RPMI7951 (cell line): ENCODE results near the genes RAP1GDS1 and EIF4E.

- RAMPAGE, long total RNA, result no peak
Observed at GRCh38 chr4:95051322-95051869, 293.6 kb downstream of the BMPR1B start.

DNA sequence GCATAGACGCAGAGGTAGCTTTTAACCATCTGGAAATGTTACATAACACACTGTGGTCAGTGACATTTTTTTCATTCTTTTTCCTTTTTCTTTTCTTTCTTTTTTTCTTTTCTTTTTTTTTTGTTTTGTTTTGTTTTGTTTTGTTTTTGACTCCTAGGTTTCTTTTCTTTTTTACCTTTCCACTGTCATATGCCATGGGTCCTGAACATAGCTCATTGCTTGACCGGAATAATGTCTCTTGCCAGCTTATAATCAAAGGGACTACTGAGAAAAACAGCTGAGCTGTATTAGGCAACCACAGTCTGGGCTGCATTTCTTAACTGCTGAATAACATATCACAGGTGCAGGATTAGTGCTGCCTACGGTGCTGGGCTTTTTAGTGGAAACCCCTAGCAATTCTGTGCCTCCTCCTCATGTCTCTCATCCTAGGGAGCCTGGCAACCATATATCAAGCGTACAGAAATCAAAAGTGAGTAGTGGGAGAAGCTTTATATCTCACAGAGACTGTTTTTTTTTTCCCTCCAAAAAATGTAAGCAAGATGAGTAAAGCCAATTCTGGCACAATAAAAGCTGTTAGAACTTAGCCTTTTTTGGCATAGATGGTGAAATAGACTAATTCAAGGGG, 333.5 kb downstream of the BMPR1B start:
- RAMPAGE, long total RNA, result no peak

DNA sequence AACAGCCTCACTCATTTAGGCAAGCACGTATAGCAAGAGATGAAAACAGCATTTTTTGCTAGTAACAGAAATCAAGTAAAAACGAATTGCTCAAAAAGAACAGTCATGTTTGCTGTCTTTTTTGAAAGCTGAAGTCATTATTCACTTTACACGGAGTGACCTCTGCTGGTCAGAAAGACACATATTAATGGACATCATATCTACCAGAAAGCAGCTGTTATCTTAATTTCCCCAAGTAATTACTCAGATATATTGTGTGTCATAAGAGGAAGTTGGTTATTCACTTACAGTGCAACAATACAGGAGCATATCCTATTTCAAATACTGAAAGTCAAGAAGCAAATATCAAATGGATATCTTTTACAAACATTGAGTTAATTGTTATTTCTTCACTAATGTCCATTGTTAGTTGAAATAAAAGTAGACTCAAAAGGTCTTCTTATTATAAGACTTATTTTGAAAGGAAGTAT, 422.1 kb downstream of the STPG2 start:
- RAMPAGE, long total RNA, result no peak

DNA sequence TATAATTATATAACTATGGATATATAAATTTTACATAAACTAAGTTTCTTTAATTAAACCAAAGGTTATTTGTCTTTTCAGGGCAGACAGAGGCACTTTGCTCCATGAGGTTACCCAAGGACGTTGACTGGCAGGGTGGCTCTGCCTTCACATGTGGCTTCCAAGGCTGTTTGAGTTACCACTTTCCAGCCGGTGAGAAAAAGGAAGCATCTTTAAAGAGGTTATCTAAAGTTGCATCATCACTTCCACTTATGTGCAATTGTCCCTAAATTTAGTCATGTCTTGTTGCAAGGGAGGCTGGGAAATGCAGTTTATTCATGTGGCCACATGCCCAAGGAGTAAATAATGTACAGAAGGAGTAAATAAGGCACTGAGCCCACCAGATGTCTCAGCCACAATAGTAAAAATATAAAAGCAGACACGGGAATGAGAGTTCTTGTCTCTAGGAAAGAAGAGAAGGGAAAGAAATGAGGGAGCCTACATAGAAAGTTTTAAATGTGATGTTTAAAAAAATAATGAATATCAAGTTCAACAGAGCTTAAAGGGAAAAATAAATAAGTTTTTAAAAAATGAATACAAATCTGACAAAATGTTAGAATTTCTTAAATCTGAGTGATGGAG, 28.9 kb upstream of the RAP1GDS1 start:
- RAMPAGE, long total RNA, result no peak

GRCh38 chr4:98261072-98261788, at the start of gene RAP1GDS1:
TSS of gene RAP1GDS1 (plus strand) at chr4:98261384.
- RAMPAGE, long total RNA, result no peak

DNA sequence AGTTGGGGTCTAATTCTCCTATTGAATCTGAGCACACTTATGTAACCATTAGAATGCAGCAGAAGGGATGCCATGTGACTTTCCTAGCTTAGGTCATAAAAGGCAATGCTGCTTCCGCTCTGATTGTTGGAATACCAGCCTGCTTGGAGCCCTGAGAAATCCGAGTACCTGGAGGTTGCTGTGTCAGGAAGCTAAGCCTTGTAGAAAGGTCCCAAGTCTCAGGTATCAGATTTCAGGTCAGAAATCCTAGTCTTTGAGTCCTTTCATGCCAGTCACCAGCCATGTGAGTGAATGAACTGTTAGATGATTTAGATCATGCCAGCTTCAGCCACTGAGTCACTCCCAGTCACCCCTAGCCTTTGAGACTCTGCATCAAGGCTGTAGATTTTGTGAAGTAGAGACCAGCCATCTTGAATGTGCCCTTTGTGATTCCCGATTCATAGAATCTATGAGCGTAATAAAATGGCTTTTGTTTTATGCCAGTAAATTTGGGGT, 23.5 kb downstream of the RAP1GDS1 start:
- RAMPAGE, long total RNA, result no peak

GRCh38 chr4:98398518-98399225, 137.5 kb downstream of the RAP1GDS1 start:
- RAMPAGE, long total RNA, result no peak

GRCh38 chr4:98446399-98447142, 185.4 kb downstream of the RAP1GDS1 start:
- RAMPAGE, long total RNA, result no peak

DNA sequence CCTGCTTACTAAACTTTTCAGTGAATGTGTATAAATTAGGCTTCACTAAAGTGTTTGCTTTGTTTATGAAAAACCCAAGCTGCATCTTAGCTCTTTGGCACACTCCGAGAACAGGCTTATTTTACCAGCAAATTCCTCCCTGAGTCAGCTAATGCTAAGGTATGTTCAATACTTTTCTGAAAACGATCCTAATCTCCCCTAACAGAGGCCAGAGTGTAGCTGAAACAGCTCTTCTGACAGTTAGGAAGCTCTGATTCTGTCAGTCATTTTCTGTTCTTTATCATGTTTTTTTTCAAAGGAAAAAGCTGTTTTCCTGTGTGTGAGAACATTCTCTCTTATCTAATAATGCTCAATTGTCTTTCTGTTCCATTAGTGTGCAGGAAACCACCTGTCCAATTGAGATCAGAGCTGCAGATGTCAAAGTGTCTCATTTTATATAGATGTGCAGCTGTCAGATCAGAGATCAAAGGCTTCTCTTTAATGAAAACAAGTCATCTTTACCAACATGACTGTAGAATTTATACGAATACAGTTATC, 30.4 kb upstream of the TSPAN5 start:
- RAMPAGE, long total RNA, result no peak

- RAMPAGE, long total RNA, result start-site peak on the minus strand at chr4:98929117-98929137, 136 and 129 reads in 2 replicates
Observed at GRCh38 chr4:98928973-98929840, at the start of gene EIF4E. TSS of gene EIF4E (minus strand) at chr4:98929133.

DNA sequence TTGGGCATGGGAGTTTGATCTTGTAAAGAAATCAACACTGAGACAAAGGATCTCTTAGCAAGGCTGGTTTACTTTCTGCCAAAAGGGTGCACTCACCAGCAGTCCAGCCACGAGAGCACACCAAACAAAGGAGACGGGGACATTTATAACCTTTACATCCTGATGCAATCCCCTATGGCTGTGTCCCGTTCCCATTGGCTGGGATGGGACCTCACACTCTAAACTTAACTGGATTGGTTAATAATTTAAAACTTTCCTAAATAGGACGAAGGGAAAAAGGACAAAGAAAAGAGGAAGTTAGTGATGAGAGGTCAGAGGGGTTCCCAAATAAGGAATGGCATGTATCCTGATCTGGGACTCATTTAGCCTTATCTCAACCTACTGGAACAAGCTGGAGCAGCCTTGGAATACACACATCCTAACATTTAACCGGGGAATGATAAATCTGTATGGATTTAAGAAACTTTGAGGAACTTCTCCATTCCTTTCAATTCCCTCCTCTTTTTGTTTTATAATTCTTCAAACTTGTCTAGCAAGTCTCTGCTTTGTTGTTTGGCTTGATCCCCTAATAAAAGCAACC, 18.0 kb downstream of the METAP1 start:
- RAMPAGE, long total RNA, result no peak

DNA sequence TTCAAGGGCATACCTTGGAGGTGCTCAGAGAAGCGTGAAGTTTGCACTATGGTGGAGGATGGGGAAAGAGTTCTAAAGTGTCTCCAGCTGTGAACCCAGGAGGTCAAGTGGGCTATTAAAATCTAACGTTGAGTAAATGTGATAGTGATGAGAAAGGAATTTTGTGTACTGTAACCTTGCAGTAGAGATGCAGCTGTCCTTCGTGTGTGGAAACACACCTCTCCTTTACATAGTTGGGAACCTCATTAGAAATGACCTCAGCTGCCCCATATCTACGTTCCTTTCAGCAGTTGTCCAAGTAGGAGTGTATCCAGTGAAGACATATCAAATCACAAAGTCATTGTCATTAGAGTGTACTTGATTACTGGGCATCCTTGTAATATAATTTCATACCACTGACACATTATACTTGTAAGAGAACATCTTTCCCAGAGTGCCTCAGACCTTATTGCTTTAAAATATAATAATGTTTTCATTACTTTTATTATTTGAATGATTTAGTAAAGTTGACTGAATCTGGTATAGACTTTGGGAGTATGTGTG, 26.4 kb downstream of the ADH5 start:
- RAMPAGE, long total RNA, result no peak

GRCh38 chr4:99572494-99573263, 1.9 kb upstream of the MTTP start:
- RAMPAGE, long total RNA, result no peak

- RAMPAGE, long total RNA, result no peak
Observed at GRCh38 chr4:99574002-99574411, 617 bp upstream of the MTTP start.

DNA sequence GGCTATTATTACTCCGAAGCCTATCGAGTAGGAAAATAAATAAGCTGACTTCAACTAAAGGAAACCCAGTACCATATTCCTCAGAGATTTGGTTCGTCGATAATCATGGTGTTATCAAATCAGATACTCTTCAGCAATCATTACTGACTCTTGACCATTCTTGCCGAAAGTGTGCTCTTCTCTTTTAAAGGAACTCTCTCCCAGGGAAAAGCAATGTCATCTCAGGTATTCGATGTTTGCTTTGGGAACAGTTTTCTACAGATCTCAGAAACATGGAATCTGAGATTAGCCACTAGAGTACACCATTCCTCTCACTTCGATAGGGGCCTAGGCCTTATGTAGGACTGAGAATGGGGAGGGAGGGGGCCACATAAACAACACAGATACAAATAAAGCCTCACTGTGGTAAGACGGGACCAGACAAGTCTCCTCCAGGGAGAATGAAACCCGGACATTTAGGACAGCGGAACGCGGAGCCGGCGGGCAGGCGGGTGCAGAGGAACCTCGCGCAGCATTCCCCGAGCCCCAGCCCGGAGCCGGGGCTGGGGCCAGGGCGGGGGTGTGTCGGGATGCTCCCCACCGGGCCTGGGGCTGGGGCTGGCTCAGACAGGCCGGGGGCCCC, 583 bp downstream of the DNAJB14 start:
- RAMPAGE, long total RNA, result no peak

GRCh38 chr4:99950410-99951102, 481 bp upstream of the H2AZ1 start:
- RAMPAGE, long total RNA, result no peak

- RAMPAGE, long total RNA, result no peak
Observed at GRCh38 chr4:100093348-100094093, 96.7 kb downstream of the DDIT4L start.

GRCh38 chr4:100679339-100679768, 161.5 kb upstream of the EMCN start:
- RAMPAGE, long total RNA, result no peak

DNA sequence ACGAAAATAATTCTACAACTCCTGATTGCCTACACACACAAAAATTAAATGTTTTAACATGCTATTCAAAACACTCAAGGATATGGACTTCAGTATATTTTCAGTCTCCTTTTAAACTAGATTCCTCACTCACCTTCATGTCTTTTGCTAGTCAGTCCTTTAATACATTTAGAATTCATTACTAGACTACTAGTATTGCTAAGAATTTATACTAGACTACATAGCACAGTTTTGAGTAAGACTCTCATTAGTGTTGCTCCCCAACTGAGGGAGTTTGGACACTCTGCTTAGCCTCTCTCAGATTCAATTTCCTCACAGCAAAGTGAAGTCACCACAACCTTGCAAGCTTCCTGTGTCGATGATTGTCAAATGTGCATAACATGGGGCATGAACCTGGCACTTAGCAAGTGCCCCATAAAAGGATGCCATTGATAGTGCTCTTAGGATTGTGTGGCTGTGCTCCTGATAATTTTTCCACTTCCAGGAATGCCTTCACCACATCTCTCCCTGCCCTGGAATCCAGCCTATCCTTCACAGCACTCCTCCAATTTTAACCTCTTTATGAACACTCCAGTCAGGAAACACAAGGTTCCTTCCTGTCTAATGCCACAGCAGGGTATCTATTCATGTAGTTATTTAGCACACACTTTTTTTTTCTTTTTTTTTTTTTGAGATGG, 309.5 kb downstream of the PPP3CA start:
- RAMPAGE, long total RNA, result no peak

DNA sequence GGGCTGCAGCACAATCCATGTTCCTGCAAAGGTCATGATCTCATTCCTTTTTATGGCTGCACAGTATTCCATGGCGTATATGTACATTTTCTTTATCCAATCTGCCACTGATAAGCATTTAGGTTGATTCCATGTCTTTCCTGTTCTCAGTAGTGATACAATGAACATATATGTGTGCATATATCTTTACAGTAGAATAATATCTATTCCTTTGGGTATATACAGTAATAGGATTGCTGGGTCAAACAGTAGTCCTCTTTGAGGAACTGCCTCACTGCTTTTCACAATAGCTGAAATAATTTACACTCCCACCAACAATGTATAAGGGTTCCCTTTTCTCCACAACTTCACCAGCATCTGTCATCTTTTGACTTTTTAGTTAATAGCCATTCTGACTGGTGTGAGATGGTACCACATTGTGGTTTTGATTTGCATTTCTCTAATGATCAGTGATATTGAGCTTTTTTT, 113.3 kb downstream of the PPP3CA start:
- RAMPAGE, long total RNA, result no peak